HepG2 (cell line): ENCODE measurements around a stretch of chr4.

DNA sequence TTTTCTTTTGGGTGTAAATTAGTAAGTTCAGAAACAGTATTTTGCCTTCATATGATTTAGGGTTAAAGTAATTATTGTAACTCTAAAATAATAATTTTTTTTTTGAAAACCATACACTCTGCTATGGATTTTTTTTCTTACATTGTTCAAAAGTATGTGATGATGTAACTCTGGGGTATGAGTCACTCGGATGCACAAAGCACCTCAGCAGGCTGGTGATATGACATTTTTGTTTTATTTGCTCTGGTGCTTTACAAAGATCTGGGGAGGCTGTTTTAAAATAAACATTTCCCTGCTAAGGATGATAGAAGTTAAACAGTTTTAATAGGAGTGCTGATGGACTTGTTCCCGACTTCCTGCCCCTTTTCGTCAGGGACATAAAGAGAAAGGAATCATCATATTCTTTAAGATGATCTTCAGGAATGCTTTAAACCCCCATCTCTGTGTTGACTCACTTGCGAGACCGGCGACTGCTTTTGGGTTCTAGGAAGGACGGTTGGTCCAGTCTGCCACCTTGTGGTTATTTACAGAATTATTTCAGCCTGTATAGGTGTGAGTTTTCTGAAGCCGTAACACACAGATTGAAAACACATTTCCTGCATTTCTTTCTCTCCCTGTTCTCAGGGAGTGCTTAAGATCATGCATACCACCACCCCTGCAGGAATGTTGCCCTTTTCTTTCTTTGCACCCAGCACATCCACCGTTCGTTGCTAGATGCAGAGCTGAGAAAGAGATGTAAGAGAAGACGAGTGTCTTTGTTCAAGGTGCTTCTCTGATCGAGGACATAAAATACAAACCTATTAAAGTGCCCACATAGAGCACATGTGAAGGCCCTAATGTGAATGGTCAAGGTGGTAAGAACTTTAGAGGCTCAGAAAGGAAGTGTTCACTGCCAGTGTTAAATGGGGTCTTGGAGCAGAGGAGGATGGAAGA is 72.6 kb downstream of the RAPGEF2 start:
- RRBS, 2 experiments, result no CpG with 5 or more reads among the region's 12 CpGs
CAGE:
- cytosol, long polyA minus RNA, result no peak
- cytosol, long polyA plus RNA, result no peak
- long polyA plus RNA, result no peak
- nucleus, long polyA minus RNA, result no peak
- nucleus, long polyA plus RNA, result no peak

- RRBS, 2 experiments, result no CpG with 5 or more reads among the region's 6 CpGs
CAGE:
- cytosol, long polyA minus RNA, result no peak
- cytosol, long polyA plus RNA, result no peak
- long polyA plus RNA, result no peak
- nucleus, long polyA minus RNA, result no peak
- nucleus, long polyA plus RNA, result no peak
These were observed 126.2 kb downstream of the RAPGEF2 start for GRCh38 chr4:159228948-159229682.

- RRBS, 2 experiments, result no CpG with 5 or more reads among the region's 2 CpGs
CAGE:
- cytosol, long polyA minus RNA, result no peak
- cytosol, long polyA plus RNA, result no peak
- long polyA plus RNA, result no peak
- nucleus, long polyA minus RNA, result no peak
- nucleus, long polyA plus RNA, result no peak
These were observed 201.3 kb downstream of the RAPGEF2 start for GRCh38 chr4:159304048-159304643.

- RRBS, 2 experiments, result no CpG with 5 or more reads among the region's 8 CpGs
CAGE:
- cytosol, long polyA minus RNA, result no peak
- cytosol, long polyA plus RNA, result no peak
- long polyA plus RNA, result no peak
- nucleus, long polyA minus RNA, result no peak
- nucleus, long polyA plus RNA, result no peak
These were observed 212.5 kb downstream of the RAPGEF2 start for GRCh38 chr4:159315273-159315794.

- RRBS, 2 experiments, result no CpG with 5 or more reads among the region's 5 CpGs
CAGE:
- cytosol, long polyA minus RNA, result no peak
- cytosol, long polyA plus RNA, result no peak
- long polyA plus RNA, result no peak
- nucleus, long polyA minus RNA, result no peak
- nucleus, long polyA plus RNA, result no peak
These were observed 214.3 kb downstream of the RAPGEF2 start for GRCh38 chr4:159317223-159317613.

- RRBS, 2 experiments, result no CpG with 5 or more reads among the region's 3 CpGs
CAGE:
- cytosol, long polyA minus RNA, result no peak
- cytosol, long polyA plus RNA, result no peak
- long polyA plus RNA, result no peak
- nucleus, long polyA minus RNA, result no peak
- nucleus, long polyA plus RNA, result no peak
These were observed 310.6 kb downstream of the RAPGEF2 start for GRCh38 chr4:159413521-159413886.

- RRBS, 2 experiments, result no CpG with 5 or more reads among the region's 3 CpGs
CAGE:
- cytosol, long polyA minus RNA, result no peak
- cytosol, long polyA plus RNA, result no peak
- long polyA plus RNA, result no peak
- nucleus, long polyA minus RNA, result no peak
- nucleus, long polyA plus RNA, result no peak
These were observed 247.7 kb downstream of the MARCHF1 start for GRCh38 chr4:164136003-164136584.

GRCh38 chr4:164461764-164462323 is 78.0 kb upstream of the MARCHF1 start:
- RRBS, 2 experiments, result no CpG with 5 or more reads among the region's 2 CpGs
CAGE:
- cytosol, long polyA minus RNA, result no peak
- cytosol, long polyA plus RNA, result no peak
- long polyA plus RNA, result no peak
- nucleus, long polyA minus RNA, result no peak
- nucleus, long polyA plus RNA, result no peak

DNA sequence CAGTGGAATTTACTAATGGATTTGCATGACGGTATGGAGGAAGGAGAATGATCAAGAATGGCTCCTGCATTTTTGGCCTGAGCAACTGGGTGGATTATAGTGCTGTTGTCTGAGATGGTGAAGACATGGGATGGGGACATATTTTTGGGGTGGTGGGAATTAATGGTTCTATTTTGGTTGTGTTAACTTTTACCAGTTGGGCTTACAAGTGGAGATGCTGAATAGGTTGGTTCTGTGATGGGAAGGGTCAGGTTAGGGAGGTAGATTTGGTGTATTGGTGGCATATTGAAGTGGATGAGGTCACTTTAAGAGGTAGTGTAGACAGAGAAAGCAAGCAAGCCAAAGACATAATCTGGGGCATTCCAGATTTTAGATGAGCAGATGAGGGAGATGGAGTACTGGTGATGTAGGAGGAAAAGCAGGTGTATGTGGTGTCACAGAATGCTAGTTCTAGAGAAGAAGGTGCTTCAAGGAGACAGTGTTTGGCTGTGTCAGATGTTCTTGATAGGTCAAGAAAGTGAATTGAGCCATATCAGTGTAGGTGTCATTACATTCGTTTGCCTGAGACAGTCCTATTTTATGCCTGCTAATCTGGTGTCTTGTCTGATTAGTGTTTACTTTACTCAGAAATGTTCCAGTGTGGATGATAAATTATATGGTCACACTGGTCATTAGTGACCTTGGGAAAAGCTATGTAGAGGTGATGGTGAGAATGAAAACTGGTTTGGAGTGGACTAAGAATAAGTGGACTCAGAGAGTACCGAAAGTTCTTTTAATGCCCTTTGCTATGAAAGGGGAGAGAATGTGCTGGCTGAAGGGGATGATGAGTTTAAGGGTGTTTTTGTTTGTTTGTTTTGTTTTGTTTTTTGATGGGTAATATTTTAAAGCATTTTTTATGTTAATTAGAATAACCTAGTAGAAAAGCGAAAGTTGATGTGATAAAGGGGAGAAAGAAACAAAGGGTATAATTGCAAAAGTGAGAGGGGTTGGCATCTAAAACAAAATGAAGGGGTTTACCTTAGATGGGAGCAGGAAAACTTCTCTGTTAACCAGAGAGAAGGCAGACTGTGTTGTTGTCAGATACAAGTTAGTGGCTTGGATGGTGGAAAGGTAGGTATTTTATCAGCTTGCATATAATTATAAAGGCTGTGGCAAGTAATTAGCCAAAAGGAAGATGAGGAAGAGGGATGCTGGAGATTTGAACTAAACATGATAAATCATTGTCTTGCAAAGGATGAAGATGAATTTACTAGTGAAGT is 32.5 kb downstream of the GK3 start:
- RRBS, 2 experiments, result no CpG with 5 or more reads among the region's 4 CpGs
CAGE:
- cytosol, long polyA minus RNA, result no peak
- cytosol, long polyA plus RNA, result no peak
- long polyA plus RNA, result no peak
- nucleus, long polyA minus RNA, result no peak
- nucleus, long polyA plus RNA, result no peak

DNA sequence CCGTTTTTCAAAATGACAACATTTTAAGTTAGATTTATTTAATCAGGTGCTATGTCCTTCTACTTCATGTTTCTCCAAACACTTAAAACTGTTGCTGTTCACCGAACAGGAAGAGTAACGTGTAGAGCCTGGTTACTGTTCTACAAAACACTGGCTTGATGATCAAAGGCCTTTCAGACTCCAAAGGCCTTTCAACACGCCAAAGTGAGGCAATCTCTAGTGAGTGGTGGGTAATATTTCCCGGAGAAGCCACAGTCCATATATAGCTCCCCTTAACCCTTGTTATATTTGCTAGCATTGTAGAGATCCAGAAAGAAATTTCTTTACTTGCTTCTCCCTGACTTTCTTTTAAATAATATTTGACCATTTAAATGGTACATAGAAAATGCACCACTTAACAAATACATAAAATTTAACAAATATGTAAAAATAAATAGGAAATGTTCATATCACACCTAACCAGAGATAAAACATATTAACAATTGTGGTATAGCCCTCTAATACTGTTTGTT is 23.1 kb downstream of the GK3 start:
- RRBS, 2 experiments, result no CpG with 5 or more reads among the region's 5 CpGs
CAGE:
- cytosol, long polyA minus RNA, result no peak
- cytosol, long polyA plus RNA, result no peak
- long polyA plus RNA, result no peak
- nucleus, long polyA minus RNA, result no peak
- nucleus, long polyA plus RNA, result no peak

GRCh38 chr4:165299262-165299893 is 19.9 kb upstream of the GK3 start:
- RRBS, 2 experiments, result no CpG with 5 or more reads among the region's 6 CpGs
CAGE:
- cytosol, long polyA minus RNA, result no peak
- cytosol, long polyA plus RNA, result no peak
- long polyA plus RNA, result no peak
- nucleus, long polyA minus RNA, result start-site peak on the plus strand at chr4:165299346-165299642, 9 reads; start-site peak on the plus strand at chr4:165299795-165299933, 11 reads
- nucleus, long polyA plus RNA, result no peak

- RRBS, 2 experiments, result no CpG with 5 or more reads among the region's 6 CpGs
CAGE:
- cytosol, long polyA minus RNA, result no peak
- cytosol, long polyA plus RNA, result no peak
- long polyA plus RNA, result no peak
- nucleus, long polyA minus RNA, result no peak
- nucleus, long polyA plus RNA, result no peak
These were observed 1.8 kb upstream of the MSMO1 start for GRCh38 chr4:165325465-165326230.

DNA sequence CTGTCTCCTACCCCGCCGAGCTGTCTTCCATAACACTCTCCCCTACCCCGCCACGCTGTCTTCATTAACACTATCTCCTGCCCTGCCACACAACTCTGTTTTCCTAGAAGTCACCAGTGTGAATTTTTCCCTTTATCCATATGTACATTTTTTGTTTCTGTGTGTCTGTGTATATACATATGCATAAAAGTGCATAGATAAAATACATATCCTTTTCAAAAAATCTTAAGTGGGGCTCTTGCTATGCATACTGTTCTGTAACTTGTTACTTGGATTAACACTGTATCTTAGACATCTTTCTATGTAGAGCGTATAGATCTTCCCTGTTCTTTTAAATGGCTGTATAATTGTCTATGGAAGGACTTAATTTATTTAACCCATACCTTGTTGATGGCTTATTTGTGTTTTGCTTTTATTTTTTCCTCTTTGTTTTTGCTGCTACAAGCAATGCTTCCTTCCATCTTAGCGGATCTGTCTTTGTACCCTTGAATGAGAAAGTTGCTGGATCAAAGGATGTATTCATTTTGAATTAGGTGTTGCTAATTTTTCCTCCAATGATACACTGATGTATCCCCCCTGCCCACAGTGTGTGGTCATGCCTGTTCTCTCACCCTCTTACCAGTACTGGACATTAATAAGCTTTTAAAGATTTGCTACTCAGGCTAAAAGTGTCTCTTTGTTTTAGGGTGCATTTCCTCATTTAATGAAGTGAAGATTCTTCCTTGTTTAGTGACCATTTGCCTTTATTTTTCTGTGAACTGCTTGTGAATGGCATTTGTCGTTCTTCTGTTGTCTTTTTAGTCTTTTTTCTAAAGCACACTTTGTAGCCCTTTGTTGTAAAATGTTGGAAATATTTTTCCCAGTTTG is 4.8 kb downstream of the MSMO1 start:
- RRBS, 2 experiments, result no CpG with 5 or more reads among the region's 7 CpGs
CAGE:
- cytosol, long polyA minus RNA, result no peak
- cytosol, long polyA plus RNA, result no peak
- long polyA plus RNA, result no peak
- nucleus, long polyA minus RNA, result start-site peak on the plus strand centred at position 291 of the sequence, 114 bp wide, 23 reads
- nucleus, long polyA plus RNA, result no peak

DNA sequence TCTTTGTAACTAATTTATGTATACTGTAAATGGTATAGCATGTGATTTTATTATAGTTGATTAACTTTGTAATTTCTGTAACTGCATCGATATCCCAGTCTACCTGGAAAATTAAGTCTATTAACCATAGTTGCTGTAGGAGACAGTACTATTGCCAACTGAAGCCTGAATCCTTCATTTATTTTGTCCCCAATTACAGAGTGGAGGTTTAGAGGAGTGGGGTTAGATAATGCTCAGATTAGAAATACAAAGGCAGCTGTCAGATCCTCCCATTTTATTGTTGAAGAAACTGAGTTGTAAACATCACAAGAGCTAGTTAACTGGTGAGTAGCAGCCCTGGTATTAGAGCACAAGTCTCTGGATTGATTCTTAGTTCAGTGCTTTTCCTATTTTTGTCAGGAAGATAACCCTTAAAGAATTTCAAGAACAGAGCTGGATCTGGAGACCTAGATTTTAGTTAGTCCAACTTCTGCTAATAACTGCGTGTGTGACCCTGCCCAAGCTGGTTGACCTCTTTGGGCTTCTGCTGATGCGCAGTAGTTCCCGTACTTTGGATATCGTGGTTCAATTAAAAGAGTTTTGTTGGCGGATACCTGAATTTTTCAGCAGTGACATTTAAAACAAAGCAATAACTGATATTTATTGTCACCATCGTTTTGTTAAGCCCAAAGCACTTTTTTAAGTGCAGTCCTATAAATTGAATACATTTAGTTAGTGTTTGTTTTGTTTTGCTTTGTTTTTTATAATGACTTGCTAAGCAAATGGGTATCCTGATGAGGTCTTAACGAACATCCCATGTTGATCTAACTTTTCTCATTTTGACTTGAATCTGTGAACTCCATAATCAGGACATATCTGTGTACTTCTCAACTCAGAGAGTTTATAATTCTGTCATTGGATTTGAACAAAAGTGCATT is 9.2 kb downstream of the MSMO1 start:
- RRBS, 2 experiments, result no CpG with 5 or more reads among the region's 8 CpGs
CAGE:
- cytosol, long polyA minus RNA, result start-site peak on the plus strand centred at position 258 of the sequence, 10 bp wide, 5 reads
- cytosol, long polyA plus RNA, result no peak
- long polyA plus RNA, result no peak
- nucleus, long polyA minus RNA, result no peak
- nucleus, long polyA plus RNA, result no peak

DNA sequence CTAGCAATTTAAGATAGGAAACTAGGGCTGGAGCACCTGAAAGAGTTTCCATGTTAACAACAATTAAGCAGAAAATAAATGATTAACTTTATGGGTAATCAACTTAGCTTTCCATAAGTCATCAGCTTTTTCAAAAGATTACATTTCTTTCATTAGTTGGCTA is 211 bp upstream of the ANXA10 start:
CAGE:
- cytosol, long polyA minus RNA, result no peak
- cytosol, long polyA plus RNA, result no peak
- long polyA plus RNA, result no peak
- nucleus, long polyA minus RNA, result no peak
- nucleus, long polyA plus RNA, result no peak

- RRBS, 2 experiments, result no CpG with 5 or more reads among the region's 1 CpG
CAGE:
- cytosol, long polyA minus RNA, result no peak
- cytosol, long polyA plus RNA, result no peak
- long polyA plus RNA, result no peak
- nucleus, long polyA minus RNA, result no peak
- nucleus, long polyA plus RNA, result no peak
These were observed 72.7 kb downstream of the ANXA10 start for GRCh38 chr4:168164871-168165581.

GRCh38 chr4:168257904-168258194 is 60.7 kb downstream of the DDX60 start:
- RRBS, 2 experiments, result no CpG with 5 or more reads among the region's 4 CpGs
CAGE:
- cytosol, long polyA minus RNA, result no peak
- cytosol, long polyA plus RNA, result no peak
- long polyA plus RNA, result no peak
- nucleus, long polyA minus RNA, result no peak
- nucleus, long polyA plus RNA, result no peak

GRCh38 chr4:168449982-168450696 is 30.2 kb downstream of the DDX60L start:
- RRBS, 2 experiments, result no CpG with 5 or more reads among the region's 4 CpGs
CAGE:
- cytosol, long polyA minus RNA, result no peak
- cytosol, long polyA plus RNA, result no peak
- long polyA plus RNA, result no peak
- nucleus, long polyA minus RNA, result no peak
- nucleus, long polyA plus RNA, result no peak

- RRBS, 2 experiments, result no CpG with 5 or more reads among the region's 1 CpG
CAGE:
- cytosol, long polyA minus RNA, result no peak
- cytosol, long polyA plus RNA, result no peak
- long polyA plus RNA, result no peak
- nucleus, long polyA minus RNA, result no peak
- nucleus, long polyA plus RNA, result no peak
These were observed 197.4 kb downstream of the PALLD start for GRCh38 chr4:168694331-168694596.

- RRBS, 2 experiments, result no CpG with 5 or more reads among the region's 3 CpGs
CAGE:
- cytosol, long polyA minus RNA, result no peak
- cytosol, long polyA plus RNA, result no peak
- long polyA plus RNA, result no peak
- nucleus, long polyA minus RNA, result no peak
- nucleus, long polyA plus RNA, result no peak
These were observed 251.8 kb downstream of the CBR4 start for GRCh38 chr4:168758245-168758680.